ENCODE measurements around a stretch of chr9.

DNA sequence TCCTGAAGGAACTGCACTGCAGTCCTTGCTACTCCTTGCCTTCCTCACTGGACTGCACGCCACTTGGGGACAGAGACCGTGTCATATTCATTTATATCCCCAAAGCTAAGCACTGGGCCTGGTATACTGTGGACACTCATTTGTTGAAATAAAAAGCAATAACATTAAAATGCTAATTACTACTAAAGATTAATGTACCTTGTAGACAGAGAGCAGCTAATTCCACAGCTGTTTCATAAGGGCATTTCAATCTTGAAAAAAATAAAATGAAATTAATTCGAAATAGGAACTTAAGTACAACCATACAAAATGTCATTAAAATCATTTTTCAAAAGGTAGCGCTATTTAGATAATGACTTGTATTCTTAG, 58.0 kb downstream of the EPB41L4B start:
- RRBS = no CpG with 5 or more reads among the region's 4 CpGs

DNA sequence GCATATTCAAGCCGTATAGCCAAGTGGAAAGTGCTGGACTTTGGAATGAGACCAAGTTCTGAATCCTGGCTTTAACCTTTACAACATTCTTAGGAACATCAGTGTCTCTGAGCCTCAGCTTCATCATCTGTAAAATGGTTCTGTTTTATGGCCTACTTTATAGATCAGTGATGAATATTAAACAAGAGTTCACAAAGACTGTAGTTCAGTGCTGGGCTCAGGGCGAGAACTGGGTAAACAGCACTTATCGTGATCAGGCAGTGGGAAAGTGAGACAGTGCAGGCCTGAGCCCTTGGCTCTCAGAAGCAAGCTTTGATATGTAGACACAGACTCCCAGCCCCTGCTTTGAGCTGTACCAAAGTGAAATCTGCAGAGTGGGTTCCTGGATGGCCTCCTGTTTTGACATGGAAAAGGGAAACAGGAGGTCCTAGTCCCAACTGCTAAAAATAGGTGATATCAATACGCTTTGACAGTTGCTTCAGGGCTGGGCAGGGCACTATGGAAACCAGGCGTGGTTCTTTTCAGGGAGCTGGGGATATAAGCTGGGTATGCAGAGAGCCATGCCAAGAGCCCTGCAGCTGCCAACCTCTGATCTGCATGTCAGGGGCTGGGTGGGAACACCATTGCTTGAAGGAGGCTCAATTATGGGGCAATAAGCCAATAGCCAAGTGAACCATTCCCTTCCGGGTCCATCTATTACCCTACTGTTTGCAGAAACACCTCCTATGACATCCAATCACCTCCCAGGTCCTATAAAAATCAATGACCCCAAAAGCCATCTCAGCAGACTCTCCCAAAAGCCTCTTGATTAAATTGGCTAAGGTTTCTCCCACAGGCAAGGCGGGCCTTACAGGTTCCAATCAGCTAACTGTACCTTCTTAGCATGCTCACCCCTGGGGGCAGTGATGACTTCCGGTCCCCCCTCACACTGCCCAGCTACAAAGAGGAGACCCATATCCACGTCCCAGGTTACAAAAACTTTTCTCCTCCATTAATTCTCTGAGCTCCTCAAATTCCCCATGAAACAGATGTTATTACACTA, 45.9 kb downstream of the EPB41L4B start:
- RRBS = no CpG with 5 or more reads among the region's 9 CpGs

DNA sequence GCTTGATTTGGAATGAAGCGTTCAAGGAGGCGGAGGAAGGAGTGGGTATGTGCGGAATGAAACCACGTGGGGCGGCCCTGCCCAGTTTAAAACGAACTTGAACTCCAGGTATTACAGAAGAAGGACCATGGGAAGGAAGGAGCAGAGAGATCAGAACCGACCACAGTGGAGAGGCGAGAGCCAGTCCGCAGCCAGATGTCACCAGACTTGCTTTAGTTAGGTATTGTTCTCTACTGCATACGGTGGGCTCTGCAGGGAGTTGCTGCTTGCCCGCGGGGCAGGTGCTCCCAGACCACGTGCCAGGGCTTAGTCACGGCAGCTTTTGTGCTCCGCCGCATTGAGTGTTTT, 35.1 kb upstream of the EPB41L4B start:
- RRBS = no CpG with 5 or more reads among the region's 16 CpGs

DNA sequence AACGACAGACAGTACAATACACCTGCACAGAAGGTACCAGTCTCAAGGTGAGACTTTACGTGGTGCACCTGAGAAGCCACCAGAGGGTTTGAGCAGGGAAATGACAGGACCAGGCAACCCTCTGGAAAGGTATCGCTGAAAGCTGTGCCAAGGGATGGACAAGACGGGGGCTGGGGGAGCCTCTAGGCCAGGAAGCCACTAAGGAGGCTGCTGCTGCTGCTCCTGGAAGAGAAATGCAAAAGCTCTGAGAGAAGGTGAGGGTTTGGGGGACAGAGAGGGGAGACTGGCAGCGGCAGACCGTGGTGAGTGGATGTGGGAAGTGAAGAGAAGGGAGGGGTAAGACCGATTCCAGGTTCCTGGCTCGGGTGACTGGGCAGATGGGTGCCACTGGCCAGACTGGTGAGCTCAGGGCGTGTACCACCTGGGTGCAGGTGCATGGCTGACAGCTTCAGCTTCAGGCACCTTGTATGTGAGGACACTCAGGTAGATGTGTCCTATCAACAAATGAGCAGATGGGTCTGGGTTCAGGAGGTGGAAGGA, 65.9 kb upstream of the EPB41L4B start:
- RRBS = no CpG with 5 or more reads among the region's 9 CpGs

DNA sequence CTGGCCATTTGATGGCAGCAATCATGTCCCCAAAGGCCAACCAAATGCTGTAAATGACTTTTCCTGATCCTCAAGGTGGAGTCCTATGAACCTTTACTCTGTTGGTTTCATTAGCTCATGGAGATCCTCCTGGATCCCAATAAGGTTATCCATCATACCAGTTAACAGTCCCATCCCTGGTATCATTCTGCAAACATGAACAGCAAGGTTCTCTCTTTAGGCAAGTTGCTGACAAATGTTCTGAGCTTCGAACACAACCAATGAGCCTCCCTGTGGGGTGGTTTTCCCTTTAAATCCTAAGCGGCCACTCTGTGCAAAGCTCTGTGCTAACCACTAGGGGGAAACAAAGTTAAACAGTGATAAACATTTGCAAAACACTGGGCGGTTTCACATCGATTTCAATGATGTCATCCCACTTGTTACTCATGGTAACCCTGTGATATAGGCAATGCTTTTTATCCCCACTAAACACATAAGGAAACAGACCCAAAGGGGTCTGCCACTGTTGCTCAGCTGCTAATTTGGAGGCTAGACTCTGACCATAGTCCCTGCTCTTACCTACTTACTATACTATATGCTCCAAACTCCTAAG, 57.4 kb downstream of the PTPN3 start:
- RRBS = no CpG with 5 or more reads among the region's 4 CpGs

DNA sequence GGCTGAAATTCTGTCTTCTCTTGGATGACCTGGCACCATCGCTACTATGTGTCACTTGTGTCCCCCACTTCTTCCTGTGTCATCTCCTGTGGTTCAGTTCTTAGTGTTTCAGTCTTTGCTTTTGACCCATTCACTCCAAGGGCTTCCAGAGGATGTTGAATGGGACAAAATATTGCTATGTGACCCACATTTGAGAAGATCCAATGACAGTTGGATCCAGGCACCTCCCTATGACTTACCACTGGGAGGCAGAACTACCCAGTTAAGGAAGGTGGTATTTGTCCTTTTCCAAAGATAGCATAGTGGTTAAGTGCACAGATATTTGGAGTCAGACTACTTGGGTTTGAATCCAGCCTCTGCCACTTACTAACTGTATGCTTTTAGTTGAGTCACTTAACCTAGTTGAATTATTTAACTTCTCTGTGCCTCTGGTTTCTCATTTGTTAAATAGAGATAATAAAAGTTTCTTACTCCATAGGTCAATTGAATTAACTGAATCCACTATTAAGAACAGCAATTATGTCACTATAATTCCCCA, 74.5 kb upstream of the PALM2AKAP2 start:
- RRBS = no CpG with 5 or more reads among the region's 1 CpG

GRCh38 chr9:109789548-109790097, 9.6 kb downstream of the PALM2AKAP2 start:
- RRBS = no CpG with 5 or more reads among the region's 6 CpGs

GRCh38 chr9:109791295-109791551, 11.2 kb downstream of the PALM2AKAP2 start:
- RRBS = no CpG with 5 or more reads among the region's 2 CpGs

DNA sequence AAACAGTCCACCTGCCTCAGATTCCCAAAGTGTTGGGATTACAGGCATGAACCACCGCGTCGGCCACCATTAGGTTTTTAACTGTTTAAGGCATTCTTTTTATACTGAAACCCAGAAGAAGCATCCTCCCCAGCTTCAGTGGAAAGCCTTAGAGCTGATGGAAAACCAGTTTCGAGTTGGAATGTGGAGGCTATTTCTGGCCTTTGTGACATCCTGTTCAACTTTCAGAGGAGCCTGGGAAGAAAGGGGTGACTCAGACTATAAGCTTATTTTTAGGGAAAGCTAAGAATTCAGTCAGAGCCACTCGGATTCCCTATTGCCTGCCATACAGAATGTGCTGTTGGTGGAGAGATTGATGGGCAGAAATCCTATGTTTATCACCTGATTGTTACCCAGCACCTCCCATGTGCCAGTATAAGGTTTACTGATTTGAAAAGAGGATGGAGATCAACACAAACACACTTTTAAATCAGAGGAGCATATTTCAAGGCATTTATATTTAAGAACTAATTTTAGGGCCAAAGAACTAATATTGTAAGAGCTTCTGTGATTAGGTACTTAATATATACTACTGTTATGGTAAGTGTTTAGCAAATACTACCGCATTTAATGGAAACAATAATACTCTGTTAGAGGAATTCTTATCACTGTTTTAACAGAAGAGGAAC, 19.9 kb downstream of the PALM2AKAP2 start:
- RRBS = no CpG with 5 or more reads among the region's 6 CpGs

DNA sequence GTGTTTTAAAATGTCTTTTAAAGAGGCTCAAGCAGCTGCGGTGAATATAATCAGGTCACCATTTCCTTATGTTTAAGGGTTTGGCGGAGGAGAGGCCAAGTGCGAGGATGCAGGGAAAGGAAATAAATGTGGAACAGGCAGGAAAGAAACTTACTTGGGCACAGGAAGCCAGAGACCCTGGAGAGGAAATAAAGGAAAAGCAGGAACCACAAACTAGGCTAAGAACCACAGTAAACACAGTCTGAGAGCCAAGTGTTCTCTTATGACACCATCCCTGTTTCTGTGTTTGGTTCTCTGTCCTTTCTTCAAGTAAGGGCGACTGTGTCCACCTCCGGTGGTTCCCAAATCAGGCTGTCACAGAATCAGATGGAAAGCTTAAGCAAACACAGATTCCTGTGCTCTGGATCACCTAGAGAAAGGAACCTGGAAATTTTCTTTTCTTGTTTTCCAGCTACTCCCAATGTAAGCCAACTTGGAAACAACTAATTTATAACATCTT, 166.4 kb downstream of the C9orf152 start:
- RRBS = no CpG with 5 or more reads among the region's 5 CpGs

GRCh38 chr9:110114644-110115320, 93.2 kb downstream of the C9orf152 start:
- RRBS = no CpG with 5 or more reads among the region's 12 CpGs

DNA sequence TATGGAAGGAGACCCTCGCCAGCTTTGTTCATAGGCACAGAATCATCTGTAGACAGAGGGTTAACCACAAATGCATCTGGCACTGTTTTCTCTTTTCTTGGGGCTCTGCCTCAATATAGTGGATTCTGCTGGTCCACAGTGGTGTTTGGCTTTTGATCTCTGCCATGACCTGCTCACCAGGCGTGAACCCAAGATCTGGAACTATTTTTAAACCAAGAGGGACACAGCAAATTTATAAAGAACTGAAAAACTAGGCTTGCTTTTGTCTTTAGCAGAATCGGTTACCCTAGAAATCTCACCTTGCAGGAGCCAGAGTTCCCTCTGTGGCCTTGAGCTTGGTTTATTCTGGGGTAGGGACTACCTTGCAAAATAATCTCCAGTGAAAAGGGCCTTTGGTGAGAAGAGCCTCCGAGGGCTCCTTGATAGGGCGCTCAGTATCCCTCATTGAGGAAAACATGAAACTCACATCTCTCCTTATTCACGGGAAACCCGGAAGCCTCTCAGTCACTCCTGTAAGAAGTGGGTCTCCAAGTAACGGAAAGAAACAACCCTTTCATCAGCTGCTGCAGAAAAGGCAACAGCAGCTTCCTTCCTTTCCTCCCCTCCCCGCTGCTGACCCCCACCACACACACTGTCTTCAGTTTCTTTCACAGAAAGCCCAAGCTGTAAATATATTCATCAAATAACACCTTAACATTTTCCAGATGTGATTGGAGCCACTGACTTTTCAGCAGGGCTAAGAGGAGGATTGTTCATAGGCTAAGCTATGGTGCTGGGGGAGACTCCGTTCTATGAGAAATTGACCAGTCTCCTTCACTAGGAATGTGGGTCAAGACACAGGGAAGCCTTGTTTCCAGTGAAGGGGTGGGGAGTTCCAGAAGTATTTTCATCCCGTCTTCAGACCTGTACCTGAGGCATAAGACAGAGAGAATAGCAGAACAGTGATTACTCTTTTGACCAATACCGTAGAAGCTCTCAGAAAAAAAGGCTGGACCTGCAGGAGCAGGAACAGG, 81.5 kb downstream of the C9orf152 start:
- RRBS = no CpG with 5 or more reads among the region's 12 CpGs

GRCh38 chr9:110128838-110129463, 79.0 kb downstream of the C9orf152 start:
- RRBS = no CpG with 5 or more reads among the region's 4 CpGs

DNA sequence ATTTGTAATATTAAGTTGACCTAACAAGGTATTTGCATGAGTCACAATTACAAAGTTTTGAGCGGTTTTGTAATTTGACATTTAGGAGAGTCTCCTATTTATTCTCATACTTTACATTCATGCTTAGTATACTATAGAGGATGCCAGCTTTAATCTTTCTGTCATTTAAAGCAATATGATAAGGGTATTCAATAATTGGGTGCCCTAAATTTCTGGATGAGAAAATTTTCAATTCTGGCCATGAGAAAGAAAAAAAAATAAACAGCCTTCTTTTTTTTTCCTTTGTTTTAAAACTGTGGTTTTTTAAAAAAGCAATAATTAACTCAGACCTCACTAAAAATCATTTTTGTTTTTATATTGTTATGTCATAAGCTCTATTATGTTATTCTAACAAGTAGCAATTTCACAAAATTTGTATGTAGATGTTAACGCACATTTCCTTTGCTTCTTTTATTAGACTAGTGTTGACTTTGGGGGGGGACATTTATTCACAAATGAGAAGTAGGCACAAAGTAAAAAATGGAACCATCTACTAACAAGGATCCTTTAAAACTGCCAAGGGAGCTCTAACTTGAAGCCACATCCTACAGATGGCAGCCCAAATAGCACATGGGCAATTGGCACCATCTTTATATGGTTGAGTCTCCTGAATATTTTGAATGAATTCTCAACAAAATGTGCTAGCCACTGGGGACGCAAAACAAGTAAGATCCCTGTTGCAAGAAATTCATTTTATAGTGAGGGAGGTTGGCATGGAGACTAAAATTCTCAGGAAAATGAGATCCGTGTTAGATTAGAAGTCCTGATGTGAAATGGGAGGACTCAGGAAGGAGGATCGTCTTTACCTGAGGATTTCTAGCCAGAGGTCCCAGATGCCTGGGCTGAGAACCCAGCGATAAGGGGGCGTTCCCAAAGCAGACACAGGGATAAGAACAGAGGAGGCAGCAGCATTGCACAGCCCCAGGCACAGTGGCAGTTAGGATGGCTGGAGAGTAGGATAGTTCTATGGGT, 37.7 kb downstream of the C9orf152 start:
- RRBS = no CpG with 5 or more reads among the region's 7 CpGs

DNA sequence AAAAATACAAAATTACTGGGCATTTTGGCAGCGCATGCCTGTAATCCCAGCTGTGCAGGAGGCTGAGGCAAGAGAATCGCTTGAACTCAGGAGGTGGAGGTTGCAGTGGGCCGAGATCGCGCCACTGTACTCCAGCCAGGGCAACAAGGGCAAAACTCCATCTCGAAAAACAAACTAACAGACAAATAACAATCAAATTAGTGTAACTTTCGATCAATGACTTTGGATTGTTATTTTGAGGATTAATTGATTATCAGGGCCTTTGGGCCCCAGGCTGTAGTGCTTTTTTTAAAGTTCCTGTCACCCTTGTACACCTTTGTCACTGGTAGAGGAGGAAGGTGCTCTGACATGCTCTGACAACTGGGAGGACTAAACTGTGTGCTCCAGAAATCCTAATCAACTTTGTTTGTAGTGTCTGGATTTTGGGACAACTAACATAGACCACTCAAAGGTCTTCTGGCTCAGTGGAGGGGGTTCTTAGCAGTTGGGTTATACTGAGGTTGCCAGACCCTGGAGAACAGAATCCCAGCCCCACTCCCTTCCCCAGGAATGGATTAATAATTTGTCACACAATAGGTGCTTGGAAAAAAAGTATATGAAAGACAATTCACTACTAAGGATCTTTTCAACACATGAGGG, 1.8 kb downstream of the TXN start:
- RRBS = no CpG with 5 or more reads among the region's 7 CpGs

GRCh38 chr9:110445710-110446116, 108.0 kb upstream of the TXNDC8 start:
- RRBS = no CpG with 5 or more reads among the region's 6 CpGs

- RRBS = 3% methylated on average over 14 of the region's 66 CpGs
Measured at GRCh38 chr9:110578879-110579456, 573 bp downstream of the SVEP1 start.

GRCh38 chr9:110895496-110896053, 142.7 kb downstream of the LPAR1 start:
- RRBS = no CpG with 5 or more reads among the region's 5 CpGs

- RRBS = no CpG with 5 or more reads among the region's 2 CpGs
Measured at GRCh38 chr9:111076709-111076908, 38.3 kb upstream of the LPAR1 start.

GRCh38 chr9:111482579-111483736, 1.2 kb downstream of the ECPAS start:
- RRBS = 3% methylated on average over 71 of the region's 130 CpGs